Metastatic Breast Carcinoma in the Ovary (tissue), 3 donors: ENCODE data around the genes TREM2 and NCR2.

- PRO-cap, 3 experiments = peak in 2 of 3 experiments; most common plus-strand start chr6:41071594 (in 2); most common minus-strand start chr6:41071619 (in 1)
Observed at GRCh38 chr6:41071354-41071766, 796 bp downstream of the OARD1 start.

GRCh38 chr6:41162833-41163437 lies at the start of gene TREM2:
Gene TREM2 (minus strand): TSS chr6:41163116.
- PRO-cap, 3 experiments = no peak in any of the 3 experiments

- PRO-cap, 3 experiments = no peak in any of the 3 experiments
Observed at GRCh38 chr6:41270996-41271537, 15.4 kb downstream of the TREM1 start.

DNA sequence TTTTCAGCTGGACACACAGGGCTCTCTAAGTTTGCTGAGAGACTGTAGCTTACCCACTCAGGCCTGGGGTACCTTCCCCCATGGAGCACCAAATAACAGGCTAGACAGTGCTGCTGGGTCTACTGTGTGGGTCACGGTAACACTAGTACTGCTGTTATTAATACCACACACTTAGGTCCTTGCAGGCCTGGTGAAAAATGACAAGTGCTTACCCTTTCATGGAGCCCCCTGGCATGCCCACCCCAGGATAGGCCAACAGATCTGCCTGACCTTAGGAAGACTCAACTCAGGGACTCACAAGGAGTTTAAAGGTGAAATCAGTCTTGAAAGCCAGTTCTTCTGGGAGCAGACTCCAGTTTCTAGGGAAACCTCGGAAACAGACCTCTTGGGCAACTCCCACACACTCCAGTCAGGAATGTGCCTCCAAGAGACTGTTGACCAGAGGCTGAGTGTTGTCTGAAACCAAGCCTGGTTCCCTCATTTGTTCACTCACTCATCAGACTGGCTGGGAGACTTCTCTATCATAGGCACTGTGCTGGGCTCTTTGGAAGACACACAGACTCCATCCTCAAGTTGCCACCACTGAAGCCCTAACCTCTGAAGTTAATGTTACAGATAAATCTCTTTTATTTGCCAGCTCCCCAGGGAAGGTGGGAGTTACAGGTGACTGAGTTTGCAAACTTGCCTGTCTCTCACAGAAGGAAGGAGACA lies 1.8 kb downstream of the TREM1 start:
- PRO-cap, 3 experiments = no peak in any of the 3 experiments

GRCh38 chr6:41302564-41303036 lies 16.1 kb upstream of the TREM1 start:
- PRO-cap, 3 experiments = no peak in any of the 3 experiments

DNA sequence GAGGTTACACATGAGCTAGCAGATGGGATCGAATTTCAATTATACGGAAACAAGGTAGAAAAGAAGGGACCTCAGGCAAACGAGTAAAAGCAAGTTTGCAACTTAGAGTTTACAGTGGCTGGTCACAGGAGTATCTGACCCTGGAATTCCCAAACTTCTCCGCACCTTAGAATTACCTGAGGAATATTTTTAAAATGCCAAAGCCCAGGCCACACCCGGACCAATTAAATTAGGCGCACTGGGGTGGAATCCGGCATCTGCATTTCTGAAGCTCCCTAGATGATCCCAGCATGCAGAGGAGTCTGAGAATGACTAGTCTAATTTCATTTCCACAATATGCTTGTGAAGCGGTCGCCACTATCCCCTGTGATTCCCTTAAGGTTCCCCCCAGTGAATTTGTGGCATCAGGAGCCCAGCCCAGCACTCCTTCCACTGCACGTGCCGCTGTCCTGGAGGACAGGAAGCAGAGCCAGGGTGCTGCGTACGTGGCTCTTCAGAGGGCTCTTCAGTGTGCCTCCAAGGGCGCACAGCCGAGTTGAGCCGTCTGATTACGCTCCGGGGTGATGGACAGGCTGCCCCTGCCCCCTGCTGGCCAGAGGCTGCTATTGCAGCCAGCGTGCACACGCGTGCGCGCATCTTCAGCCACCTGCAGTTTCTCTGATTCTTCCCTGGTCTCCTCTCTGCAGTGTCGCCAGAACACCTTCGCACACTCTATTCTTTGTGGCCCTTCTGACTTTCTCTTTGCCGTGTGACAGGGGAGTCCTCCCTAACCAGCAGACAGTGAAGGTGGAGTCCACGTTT lies 16.8 kb upstream of the NCR2 start:
- PRO-cap, 3 experiments = peak in 2 of 3 experiments; most common plus-strand start position 651 of the sequence (in 2); most common minus-strand start position 507 of the sequence (in 2)

DNA sequence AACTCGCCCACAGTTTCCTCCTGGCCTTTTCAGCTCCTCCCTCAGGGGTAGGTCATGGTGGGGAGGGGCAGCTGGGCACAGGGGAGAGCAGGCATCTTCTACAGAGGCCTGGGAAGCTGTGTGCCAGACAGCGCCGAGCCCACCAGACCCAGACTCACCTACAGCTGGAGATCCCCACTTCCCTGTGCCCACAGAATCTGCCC lies at the start of gene NCR2:
Gene NCR2, plus strand, starts transcription at position 90 of the 203 bp plus-strand sequence.
- PRO-cap, 3 experiments = no peak in any of the 3 experiments

DNA sequence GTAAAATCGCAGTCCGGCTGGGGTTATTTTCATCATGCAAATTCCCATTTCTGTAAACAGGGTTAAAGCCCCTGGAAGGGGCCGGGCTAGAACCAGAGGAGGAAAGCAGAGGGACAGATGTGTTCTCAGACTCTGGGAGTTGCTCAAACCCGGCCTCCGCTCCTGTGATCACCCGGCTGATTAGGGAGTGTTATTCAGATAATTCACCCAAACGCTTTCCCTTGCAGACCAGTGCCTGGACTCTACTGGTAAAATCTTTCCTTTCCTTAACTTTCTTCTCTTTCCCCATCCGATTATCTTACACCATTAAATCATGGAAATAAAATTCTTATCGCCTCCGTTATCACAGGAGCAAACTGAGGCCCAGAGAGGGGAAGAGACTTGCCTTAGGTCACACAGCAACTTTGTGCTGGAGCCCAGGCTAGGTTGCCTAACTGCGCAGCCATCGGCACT lies 93.3 kb downstream of the NCR2 start:
- PRO-cap, 3 experiments = no peak in any of the 3 experiments

- PRO-cap, 3 experiments = no peak in any of the 3 experiments
Observed at GRCh38 chr6:41442620-41443255, 103.4 kb upstream of the FOXP4 start.

DNA sequence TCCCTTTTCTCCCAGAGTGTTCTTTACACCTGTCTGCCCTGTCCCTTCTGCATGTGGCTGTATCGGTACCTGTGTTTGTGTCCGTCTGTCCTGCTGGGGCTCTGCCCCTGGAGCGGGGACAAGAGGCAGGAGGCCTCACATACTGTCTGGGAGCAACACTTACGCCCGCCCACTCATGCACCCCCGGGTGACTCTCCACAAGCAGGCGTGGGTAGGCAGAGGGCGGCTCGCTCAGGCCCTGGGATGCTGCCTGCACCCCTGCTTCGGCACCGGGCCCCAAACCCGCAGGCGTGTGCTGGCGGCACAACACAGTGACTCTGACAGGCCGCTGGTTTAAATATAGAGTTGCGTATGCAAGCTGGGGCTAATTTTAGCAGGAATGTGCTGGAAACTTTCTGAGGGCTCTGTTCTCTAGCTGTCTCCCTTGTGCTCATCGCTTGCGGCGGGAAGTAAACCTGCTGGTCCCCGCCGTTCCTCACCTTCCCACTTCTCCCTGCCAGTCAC lies 94.7 kb upstream of the FOXP4 start:
- PRO-cap, 3 experiments = no peak in any of the 3 experiments

GRCh38 chr6:41504219-41505079 lies 41.7 kb upstream of the FOXP4 start:
- PRO-cap, 3 experiments = peak in 2 of 3 experiments; most common plus-strand start chr6:41504503 (in 2); most common minus-strand start chr6:41504513 (in 1)

DNA sequence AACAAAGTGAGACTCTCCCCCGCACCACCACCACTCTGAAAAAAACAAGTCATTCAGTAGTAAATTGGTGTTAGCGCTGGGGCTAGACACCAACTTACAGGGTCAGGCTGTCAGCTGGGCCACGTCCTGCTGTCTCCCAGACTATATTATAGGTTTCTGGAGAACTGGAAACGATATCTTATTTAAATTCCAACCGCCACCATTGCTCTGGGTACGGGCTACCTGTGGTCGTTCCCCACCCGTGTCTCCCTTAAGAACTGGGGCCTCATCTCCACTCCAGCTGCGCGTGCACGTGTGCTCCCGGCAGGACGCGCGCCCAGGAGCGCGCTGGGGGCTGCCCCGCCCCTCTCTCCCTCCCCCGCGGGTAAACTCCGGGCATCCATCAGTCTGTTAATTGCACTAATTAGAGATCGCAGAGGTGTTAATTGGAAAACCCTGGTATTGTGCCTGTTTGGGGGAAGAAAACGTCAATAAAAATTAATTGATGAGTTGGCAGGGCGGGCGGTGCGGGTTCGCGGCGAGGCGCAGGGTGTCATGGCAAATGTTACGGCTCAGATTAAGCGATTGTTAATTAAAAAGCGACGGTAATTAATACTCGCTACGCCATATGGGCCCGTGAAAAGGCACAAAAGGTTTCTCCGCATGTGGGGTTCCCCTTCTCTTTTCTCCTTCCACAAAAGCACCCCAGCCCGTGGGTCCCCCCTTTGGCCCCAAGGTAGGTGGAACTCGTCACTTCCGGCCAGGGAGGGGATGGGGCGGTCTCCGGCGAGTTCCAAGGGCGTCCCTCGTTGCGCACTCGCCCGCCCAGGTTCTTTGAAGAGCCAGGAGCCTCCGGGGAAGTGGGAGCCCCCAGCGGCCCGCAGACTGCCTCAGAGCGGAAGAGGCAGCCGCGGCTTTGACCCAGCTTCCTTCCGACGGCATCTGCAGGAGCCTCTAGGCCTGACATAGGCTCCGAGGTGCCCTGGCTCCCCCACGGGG lies 14.4 kb downstream of the FOXP4 start:
- PRO-cap, 3 experiments = peak in 1 of 3 experiments; most common plus-strand start position 816 of the sequence (in 1); most common minus-strand start position 675 of the sequence (in 1)

DNA sequence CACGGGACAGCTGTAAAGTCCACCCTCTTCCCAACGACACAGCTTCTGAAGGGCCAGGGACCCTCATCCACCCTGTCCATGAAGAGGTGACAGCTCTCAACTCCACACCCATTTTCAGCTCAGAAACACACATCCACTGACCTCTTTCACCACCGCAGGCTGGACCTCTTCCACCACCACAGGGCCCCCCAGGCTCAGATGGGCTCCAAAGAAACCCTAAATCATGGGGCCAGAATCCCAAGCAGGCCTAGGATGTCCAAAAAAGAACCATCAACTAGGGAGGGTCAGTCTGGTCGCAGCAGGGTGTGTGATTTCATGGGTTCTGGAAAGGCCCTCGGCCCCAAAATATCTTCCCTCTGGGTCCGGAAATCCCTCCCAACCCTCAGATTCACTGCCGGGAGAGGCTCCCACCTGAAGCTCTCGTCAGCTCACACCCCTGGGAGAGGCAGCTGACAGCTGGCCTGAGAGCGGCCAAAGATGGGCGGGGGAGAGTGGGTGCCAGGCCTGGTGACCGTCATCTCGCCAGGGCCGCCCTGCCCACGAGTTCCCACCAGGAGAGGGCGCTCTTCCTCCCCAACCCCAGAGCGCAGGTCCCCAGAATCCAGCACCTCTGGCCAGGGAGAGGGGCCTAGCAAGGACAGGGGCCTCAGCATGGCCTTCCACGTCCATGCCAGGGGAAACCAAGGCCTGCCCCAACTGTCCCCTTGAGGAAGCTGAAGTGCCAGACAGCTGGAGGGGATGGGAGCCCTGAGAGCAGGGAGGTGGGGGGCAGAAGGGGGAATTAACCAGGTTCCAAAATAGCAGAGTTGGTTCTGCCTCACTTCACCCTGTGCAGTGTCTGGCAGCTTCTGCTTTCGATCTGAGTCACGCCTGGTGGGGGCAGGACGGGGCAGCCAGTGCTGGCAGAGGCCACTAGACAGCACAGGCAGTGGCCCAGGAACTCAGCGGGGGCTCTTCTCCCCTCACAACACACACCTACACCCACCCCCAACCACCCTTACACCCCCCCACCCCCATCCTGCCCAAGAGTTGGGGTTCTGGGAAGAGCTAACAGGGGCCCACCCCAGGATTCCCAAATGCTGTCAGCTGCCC lies 29.6 kb downstream of the TFEB start:
- PRO-cap, 3 experiments = no peak in any of the 3 experiments

- PRO-cap, 3 experiments = no peak in any of the 3 experiments
Observed at GRCh38 chr6:41858534-41858959, 36.6 kb downstream of the USP49 start.

- PRO-cap, 3 experiments = no peak in any of the 3 experiments
Observed at GRCh38 chr6:41920983-41921059, 118 bp downstream of the MED20 start.

GRCh38 chr6:41938632-41939431 lies 2.8 kb downstream of the CCND3 start:
- PRO-cap, 3 experiments = no peak in any of the 3 experiments

DNA sequence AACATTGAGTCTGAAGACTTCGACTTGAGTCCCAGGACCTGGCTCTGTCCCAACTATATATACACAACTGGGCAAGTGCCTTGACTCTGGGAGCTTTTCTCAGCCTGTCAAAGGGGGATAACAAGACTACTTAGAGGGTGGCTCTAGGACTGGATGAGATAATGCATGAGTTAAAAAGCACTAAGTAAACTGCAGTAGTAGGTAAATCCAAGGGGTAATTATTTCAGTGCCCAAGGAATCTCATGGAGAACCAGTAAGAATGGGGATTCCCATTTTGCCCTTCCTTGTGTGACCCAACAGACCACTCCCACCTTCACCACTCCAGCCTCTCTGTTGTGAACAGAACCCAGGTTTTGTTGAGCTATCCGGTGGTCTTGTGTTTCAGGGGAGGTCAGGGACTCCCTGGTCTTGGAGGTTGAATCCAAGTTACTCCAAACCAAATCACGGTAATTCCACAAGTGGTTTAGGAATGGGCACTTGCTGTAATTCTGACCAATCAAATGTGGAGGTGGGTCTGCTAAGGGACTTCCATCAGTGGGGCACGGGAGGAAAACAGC lies 11.8 kb upstream of the CCND3 start:
- PRO-cap, 3 experiments = no peak in any of the 3 experiments

DNA sequence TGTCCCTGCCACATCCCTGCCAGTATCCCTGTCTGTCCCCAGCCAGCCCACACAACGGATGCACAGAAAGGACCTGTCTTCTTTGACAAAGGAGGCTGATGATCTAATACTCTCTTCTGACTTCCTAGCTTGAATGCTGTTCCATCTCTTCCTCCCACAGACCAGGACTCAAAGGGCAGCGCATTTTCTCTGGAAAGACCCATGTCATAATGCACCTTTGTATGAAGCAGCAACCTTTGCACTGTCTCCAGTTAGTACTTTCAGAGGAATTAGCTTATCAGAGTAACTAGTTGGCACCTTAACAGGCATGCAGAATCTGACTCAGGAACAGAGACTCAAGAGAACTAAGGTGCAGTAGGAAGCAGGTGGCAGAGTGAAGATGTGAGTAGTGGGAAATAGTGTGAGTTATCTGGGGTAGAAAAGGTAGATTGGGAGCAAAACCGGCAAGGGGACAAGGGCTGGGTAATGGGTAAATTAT lies 53.2 kb upstream of the TAF8 start:
- PRO-cap, 3 experiments = no peak in any of the 3 experiments

- PRO-cap, 3 experiments = no peak in any of the 3 experiments
Observed at GRCh38 chr6:42028034-42029046, 22.0 kb upstream of the TAF8 start.

- PRO-cap, 3 experiments = no peak in any of the 3 experiments
Observed at GRCh38 chr6:42031290-42031721, 19.0 kb upstream of the TAF8 start.